Diencephalon (tissue), 2 donors: ENCODE measurements around a stretch of chr2.

DNA sequence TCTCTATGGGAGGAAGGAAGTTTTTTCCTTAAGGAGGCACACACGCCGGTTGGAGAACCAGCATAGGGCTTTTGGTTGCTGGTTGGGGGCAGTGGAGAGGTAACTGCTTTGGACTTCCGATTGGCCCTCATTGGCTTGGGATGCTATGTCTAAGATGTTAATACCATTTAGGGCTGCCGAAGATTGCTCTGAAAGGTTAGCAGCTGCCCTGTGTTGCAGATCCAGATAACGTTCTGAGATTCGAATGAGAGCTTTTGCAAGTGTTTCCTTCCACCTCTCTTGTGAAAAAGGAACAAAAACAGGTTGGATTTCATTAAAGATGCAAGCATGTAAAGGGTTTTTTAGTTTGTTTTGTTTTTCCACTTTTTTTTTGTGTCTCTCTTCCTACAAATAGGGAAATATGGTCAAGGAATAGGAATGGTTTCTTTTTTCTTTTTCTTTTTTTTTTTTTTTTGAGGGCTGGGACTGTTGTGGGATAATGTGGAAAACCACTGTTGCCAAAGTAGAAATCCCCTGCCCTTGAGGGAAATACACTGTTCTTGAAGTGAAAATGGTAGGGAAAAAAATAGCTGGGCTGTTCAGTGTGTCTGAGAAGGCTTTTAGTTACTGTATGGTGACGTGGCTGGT, 6.5 kb downstream of the MGAT5 start:
- RAMPAGE, long total RNA, result no peak

DNA sequence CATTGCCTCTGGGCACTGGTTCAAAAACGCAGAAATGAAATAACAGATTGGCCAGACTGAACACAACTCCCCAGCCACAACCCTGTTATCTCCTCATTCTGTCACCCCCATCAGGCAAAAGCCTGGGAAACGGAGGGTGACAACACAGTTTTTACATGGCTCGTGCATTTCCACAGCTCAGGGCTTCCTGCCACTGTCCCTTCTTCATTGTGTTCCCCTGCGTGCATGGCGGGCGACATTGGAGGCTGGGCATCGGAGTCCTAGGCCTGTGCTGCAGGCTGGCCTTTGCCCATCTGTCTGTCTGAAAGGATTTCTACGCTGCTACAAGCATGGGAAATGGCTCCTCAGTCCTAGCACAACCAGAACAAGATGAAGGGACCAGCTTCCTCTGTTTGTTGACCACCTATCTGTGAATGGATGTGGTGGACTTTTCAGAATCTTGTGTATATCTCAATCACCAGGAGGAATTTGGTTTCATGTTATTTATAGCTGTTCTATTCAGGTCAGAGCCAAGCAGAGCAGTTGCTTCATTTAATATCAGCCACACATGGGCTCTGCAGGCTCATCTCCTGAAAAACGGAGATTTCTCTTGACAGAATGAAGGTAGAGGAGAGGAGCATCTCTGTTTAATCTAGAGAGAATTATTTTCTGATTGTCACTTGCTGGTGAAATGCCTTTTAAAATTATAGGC, 107.1 kb downstream of the MGAT5 start:
- RAMPAGE, long total RNA, result no peak

DNA sequence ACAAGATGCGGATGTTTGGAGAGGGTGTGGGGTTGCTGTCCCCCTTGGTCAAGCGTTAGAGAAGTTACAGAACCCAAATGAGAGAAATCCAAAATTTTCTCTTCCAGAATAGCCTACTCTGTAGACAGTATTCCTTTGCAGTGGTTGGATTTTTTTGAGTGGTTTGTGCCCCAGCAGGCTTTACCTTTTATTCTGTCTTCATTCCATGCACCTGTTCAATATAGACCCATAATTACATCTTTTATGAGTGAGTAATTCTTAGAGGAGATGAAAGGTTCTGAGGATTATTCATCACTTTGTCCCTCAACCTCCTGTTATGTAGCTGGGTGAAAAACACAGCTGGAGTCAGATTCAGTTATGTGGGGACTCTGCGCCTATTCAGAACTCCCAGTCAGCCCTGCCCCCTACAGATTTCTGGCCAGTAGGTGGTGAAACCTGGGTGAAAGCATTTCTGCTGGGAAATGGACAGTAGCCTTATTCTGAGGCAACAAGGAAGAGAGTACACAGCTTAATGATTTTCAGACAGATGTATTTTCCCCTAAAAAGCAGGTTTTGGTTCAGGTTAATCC, 107.7 kb downstream of the MGAT5 start:
- RAMPAGE, long total RNA, result no peak

DNA sequence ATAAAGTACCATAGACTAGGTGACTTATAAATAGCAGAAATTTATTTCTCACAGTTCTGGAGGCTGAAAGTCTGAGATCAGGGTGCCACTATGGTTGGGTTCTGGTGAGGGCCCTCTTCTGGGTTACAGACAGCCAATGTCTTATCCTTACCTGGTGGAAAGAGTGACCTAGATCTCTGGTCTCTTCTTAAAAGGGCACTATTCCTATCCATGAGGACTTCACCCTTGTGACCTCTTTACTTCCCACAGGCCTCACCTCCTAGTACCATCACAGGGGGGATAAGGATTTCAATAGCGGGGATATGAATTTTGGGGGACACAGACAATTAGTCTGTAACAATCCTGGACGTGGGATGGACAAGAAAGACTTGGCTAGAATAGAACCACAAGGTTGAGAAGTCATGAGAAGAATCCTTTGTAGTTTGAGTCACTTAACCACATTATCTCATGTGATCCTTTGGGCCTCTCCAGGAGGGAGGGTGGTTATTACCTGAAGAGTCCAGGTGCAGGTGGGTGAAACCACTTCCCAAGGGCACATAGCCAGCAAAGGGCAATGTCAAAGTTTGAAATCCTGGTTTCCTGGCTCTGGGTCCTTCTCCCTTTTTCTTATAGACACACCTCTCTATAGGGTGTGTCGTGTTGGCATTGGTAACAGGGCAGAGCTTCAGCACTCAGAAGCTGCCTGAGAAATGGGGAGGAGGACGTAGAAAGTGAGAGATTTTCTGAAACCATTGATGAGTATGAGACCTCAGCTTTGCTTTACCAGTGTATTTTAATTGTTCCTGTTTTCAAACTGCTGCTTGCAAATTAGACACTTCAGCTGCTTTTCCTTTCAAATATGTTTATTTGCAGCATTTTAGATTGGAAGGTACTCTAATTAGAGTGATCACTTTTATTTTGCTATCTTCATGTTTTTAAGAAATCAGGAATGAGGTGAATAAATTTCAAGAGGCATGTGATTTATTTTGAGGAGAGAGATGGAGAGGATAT, 137.8 kb downstream of the MGAT5 start:
- RAMPAGE, long total RNA, result no peak

- RAMPAGE, long total RNA, result no peak
Measured at GRCh38 chr2:134739658-134740724, 21.2 kb upstream of the TMEM163 start.

GRCh38 chr2:134823500-134823954, 14.9 kb upstream of the ACMSD start:
- RAMPAGE, long total RNA, result no peak

DNA sequence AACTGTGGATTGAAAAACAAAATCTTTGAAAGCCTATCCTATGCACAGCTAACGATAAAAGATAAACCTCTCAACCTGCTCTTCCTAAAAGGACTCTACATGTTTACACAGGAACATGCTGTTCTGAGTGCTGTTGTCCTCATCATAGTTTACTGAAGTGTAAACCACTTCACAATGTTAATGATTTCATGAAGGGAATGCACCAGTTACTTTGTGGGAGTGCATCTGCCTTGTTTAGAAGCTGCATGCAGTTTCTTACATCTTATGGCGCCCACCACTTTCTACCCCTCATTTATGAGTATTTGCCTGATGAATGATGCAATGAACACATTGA, 1.3 kb downstream of the ACMSD start:
- RAMPAGE, long total RNA, result no peak

DNA sequence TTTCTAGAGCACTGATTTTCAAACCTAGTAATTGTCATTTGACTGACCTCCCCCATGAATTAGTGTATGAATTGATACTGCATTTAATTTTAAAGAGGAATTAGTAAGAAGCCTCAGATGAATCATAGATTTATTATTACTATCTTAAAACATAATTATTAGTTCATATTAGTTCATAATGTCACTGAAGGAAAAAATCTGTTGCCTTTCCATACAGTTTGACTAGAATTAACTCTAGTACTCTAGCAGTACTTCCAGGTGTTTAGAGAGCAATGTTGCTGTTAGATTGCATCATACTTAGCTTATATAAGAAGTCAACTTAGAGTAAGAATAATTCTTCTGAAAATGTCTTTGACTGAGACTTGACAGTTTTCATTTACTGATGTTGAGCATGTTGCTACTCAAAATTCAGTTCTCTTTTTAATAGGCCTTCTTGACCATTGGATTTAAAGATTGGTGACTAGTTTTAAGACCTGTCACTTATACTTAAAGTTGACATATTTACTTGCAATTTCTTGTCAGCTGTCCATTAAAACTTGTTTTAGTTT, 4.7 kb downstream of the RAB3GAP1 start:
- RAMPAGE, long total RNA, result no peak

GRCh38 chr2:135537753-135538221, 6.5 kb downstream of the R3HDM1 start:
- RAMPAGE, long total RNA, result no peak

DNA sequence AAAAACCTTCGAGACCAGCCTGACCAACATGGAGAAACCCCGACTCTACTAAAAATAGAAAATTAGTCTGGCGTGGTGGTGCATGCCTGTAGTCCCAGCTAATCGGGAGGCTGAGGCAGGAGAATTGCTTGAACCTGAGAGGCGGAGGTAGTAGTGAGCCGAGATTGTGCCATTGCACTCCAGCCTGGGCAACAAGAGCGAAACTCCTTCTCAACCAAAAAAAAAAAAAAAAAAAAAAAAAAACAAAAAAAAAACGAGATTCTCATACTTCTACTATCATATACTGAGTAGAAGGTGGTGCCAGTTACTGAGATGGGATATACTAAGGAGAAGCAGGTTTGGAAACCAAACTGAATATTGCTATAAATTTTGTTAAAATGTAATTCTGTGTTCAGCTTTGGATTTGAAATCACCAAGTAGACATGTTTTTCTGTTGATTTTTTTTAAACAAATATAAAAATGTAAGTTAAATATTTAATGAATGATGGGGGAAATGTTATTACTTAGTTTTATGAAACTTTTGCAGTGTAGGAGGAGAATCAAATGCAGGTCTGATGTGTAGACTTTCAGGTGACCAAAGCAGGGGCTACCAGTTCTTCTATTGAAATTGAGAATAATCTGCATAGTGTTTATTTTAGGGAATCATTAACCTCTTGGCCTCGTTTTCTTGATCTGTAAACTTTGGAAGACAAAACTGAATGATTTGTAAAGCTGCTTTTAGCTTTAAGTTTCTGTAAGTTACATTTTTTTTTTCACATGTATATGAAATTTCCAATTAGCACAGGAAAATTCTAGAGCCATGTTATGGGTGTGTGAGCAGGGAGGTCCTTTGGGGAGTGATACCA, 99.0 kb downstream of the R3HDM1 start:
- RAMPAGE, long total RNA, result no peak

GRCh38 chr2:135753602-135754056, 12.0 kb downstream of the UBXN4 start:
- RAMPAGE, long total RNA, result no peak

- RAMPAGE, long total RNA, result no peak
Measured at GRCh38 chr2:135938071-135938768, 47.2 kb downstream of the DARS1 start.

DNA sequence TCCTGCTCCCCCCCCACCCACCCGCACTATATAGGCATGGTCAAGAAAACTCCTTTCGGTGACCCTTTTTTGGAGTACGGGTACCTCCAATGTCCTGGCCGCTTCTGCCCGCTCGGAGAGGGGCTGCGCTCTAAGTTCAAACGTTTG, 213 bp downstream of the CXCR4 start:
- RAMPAGE, long total RNA, result no peak

DNA sequence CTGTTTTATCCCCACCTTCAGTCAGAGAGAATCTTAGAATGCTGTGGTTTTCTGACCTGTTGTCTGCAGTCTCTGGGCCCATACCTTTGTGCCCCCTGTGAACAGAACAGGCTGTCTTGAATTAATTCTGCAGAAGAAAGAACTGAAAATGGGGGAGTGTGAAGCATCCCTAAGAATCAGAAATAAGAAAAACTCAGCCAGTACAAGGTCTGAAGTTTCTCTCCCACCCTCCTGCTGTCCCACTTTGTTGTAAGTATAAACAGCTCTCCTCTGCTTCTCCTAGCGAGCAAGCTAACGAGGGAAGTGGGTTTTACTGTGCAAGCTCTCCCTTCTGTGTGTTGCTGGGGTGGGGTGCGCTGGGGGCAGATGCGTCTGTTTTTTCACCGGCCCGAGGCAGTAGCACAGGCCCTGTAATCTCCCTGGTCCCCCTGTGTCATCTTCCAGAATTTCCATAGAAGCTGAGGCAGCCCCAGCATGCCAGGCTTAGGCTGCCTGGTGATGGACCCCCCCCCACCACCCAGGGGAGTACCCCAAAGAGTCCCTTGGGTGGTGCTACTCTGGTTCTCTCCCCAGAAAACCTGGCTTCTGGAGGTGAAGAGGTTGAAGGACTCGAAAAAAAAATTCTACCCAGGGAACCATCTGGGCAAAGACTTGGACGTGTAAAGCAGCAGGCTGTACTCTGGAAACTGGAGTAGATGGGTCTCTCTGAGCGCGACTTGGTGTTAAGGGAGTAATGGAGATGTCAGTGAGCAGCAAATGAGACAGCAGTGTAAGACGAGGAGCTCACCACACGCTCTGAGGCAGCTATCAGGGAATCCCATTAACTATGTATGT, 9.5 kb upstream of the CXCR4 start:
- RAMPAGE, long total RNA, result no peak

- RAMPAGE, long total RNA, result no peak
Measured at GRCh38 chr2:136129418-136130480, 11.8 kb upstream of the CXCR4 start.

GRCh38 chr2:136131432-136132013, 13.6 kb upstream of the CXCR4 start:
- RAMPAGE, long total RNA, result no peak

- RAMPAGE, long total RNA, result no peak
Measured at GRCh38 chr2:136238127-136239331, 120.6 kb upstream of the CXCR4 start.

DNA sequence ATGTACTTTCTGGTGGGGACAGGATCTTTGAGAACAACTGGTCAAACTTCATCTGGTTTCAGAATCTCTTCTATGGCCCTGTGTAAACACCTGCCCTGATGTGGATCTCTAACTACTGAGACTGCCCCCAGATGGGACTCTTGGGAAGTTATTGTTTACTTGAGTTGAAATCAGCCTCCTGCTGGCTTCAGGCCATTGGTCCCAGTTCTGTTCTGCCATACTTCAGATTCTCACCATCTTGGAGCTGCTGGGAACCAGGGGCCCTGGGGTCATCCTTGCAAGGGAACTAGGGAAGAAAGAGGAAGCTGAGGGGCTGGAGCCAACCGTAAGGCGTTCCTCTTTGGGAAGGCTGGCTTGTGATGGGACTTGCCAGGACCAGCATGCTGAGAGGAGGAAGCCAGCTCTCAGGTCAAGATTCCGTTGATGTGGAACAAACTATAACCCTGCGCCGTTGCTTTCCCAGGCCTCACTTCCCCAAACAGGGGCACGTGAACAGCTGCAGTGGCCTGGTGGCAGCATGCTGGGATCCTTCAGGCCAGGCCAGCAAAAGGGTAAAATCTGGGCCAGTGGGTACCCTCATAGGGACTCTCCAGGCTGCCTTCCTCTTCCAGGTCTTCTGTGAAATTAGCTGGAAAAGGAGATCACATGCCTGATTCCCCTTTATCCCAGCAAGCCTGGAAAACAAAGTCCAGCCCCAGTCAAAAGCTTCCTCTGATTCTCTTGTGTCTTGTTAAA, 135.6 kb upstream of the CXCR4 start:
- RAMPAGE, long total RNA, result no peak

DNA sequence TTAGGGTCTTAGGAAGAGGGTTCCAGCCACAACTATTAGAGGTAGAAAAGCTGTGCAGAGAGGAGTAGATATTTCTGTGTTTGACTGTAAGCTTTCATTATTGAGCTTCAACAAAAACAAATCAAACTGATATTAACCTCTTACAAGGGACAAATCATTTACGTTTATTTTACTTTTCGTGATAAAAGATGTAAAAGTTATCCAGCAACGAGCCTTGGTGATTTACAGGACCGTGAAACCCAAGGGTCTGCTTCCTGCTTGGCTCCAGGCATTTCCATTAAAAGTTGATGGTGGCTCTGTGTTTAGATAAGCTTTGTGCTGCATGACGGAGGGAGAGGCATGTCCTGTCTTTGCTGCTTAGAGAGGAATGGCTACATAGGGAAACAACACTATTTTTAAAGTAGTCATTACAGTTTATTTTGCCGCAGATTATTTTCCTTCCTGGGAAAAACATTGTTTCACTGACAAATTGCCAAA, 98.4 kb downstream of the THSD7B start:
- RAMPAGE, long total RNA, result no peak

- RAMPAGE, long total RNA, result no peak
Measured at GRCh38 chr2:137947371-137947803, 16.9 kb upstream of the HNMT start.